ENCODE results near the genes VAT1L and WWOX.

- PRO-cap, 2 experiments, result no peak in any of the 2 experiments
These were observed 5.6 kb upstream of the BCAR1 start for GRCh38 chr16:75256933-75257427.

DNA sequence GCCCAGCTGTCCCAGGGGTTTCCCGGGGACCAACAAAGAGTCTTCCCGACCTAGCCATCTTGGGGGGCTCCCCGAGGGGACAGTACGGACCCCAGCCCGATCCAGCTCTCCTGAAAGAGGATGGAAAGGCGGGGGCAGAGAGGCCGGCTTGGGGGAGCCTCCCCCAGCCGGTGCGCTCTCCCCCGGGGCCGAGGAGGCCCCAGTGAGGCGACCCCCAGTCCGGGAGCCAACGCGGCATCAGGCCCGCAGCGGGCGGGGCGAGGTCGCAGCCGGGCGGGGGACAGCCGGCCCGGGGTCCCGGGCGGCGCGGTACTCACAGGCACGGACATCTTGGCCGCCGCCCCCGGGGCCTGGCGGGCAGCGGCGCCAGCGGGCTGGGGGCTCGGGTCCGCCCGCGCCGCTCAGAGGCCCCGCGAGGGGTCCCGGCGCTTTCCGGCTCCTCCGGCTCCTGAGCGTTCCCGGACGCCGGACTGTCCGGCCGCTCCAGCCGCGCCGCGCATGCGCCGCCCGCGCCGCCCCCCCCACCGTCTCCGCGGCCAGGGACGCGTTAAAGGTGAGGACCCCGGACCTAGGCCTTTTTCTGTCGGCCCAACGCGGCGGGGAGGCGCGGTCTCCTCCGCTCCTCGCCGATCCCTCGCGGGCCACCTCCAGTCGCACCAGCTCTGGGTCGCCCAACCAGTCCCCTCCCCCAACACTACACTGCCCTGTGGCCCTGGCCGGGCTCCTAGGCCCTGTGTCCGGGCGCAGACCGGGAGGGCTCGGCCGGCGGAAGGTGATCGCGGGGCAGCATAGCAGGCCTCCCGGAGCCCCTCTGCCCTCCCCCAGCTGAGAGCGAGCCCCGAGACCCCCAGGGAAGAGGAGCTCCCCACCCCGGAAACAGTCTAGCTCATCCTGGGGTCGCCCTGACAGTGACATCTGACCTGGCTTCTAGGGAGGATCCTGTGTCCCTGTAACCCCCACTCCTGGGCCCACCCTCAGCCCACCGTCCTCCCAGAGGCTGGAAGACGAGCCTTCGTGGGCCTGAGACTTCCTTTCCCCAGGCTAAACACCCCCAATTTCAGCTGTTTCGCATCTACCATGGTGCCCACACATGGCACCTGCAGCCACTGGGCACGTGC is 14.4 kb upstream of the BCAR1 start:
- PRO-cap, 2 experiments, result peak in 2 of 2 experiments; most common plus-strand start position 527 of the sequence (in 1); most common minus-strand start position 472 of the sequence (in 1)

- PRO-cap, 2 experiments, result no peak in any of the 2 experiments
These were observed 65.6 kb upstream of the BCAR1 start for GRCh38 chr16:75316957-75317488.

DNA sequence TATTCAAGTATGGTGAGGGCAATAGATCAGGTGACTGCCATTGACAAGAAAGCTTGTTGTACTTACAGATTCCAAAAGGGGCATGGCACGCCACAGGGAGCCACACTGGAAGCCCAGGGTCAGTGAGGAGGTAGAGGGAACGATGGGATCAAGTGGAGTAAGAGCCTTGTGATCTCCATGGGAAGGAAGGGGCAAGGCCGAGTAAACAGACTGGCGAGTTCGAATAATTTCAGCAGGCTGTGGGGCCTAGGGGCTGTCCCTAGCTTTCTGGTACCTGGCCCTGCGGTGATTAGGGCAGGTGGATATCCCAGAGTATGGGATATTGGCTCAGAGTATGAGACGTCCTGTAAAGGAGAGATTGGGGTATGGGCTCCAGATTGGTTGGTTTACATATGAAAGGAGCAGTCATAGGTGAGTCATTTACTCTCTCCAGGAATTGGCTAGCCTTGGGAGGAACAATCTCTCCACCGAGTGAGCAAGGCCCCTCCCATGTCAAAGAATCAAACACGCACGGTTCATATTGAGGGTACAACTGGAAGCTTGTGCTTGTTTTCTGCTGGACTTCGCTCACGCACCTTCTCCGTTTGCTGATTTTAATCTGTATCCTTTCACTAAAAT is 27.7 kb downstream of the GABARAPL2 start:
- PRO-cap, 2 experiments, result no peak in any of the 2 experiments

- PRO-cap, 2 experiments, result no peak in any of the 2 experiments
These were observed 28.3 kb downstream of the GABARAPL2 start for GRCh38 chr16:75594435-75594918.

DNA sequence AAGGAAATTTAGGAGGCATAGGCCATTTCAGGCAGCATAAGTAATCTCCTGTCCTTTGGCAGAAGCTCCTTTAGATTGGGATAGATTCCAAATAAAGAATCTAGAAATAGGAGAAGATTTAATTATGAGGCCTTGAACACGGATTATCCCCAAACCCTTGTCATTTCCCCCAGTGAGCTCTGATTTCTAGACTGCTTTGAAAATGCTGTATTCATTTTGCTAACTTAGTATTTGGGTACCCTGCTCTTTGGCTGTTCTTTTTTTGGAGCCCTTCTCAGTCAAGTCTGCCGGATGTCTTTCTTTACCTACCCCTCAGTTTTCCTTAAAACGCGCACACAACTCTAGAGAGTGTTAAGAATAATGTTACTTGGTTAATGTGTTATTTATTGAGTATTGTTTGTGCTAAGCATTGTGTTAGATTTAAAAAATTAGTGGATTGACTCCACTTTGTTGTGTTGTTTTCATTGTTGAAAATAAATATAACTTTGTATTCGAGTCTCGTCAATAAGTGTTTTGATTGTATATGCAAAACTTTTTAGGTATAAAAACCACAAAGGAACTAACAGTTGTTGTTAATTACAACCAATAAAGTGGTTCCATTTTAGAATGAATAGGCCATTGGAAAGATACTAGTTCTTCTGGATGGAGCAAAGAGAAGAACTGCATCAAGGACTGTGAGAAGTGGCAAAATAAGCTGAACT is 9.5 kb downstream of the TERF2IP start:
- PRO-cap, 2 experiments, result no peak in any of the 2 experiments

DNA sequence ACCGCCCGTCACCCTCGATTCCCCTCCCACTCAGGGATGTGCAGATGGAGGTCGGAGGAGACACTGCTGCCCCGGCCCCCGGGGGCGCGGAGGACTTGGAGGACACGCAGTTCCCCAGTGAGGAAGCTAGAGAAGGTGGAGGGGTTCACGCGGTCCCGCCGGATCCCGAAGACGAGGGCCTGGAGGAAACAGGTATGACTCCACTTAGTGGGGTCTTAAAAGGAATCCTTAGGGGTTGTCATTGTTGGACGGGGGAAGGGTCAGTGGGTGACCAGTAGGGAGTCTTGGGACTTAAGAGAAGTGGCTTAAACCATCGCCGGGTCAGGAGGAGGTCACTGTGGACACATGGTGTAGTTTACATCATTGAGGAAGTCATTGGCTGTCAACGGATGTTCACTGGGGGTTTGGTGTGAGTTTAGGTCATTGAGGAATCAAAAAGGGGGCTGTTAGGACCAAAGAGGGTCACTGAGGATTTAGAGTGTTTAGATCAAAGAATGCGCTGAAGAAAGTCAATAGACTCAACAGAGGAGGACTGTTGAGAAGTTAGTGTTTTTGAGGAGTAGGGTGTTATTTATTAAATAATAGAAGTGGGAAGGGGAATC is 553 bp downstream of the MON1B start:
- PRO-cap, 2 experiments, result no peak in any of the 2 experiments

GRCh38 chr16:77192437-77192989 is 1.5 kb downstream of the MON1B start:
- PRO-cap, 2 experiments, result no peak in any of the 2 experiments

DNA sequence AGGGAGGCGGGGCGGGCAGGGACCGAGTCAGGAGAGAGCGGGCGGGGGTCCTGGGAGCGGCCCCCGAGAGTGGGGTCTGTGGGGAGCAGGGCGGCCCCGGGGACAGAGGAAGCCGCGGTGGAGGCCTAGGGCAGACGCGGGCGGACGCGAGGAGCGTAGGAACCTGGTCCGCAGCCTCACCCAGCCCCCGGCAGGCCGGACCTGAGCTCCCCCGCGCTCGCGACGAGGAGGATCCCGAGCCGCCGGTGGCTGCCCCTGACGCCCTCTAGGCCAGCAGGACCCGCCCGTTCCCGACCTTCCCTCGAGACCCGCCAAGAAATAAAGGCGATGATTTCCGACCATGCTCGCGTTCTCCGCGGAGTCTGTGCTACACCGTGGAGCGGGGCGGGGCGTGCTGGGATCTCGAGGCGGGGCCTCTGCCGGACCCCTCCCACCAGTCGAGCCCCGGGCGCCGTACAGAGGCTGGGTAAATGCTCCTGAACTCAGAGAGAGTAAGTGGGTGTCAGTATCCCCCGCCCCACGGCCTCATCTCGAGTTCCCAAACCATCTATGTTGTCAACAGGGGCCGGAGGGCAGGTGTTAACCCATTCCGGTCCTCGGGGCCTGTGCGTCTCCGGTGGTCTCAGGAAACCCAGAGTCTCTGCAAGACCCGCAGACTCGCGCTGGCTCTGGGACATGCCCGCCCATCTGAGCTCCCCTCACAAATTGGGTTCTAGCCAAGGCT is 13.6 kb downstream of the SYCE1L start:
- PRO-cap, 2 experiments, result peak in 2 of 2 experiments; most common minus-strand start position 364 of the sequence (in 2)

GRCh38 chr16:77788411-77788758 is at the start of gene VAT1L:
Gene VAT1L (plus strand): TSS chr16:77788564.
- PRO-cap, 2 experiments, result no peak in any of the 2 experiments

DNA sequence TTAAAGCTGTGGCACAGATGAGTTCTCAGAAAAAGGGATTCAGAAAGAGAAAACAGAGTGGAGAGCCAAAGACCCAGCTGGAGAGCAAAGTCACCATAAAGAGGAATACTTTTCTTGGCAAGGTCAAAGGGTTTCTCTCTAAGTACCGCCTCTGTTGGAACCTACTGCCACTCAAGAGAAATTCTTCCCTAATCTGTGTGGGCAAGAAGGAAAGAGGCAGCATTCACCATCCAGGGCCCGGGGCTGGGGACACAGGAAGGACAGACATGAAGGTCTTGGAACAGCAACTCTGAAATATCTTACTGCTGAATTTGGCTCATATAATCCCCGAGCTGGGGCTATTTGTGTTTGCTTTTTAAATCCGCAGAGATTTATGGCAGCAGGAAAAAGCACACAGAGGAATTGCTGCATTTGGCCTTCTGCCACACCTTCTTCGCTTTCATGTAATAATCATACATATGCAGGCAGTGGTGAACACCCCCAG is 82.0 kb downstream of the VAT1L start:
- PRO-cap, 2 experiments, result no peak in any of the 2 experiments

DNA sequence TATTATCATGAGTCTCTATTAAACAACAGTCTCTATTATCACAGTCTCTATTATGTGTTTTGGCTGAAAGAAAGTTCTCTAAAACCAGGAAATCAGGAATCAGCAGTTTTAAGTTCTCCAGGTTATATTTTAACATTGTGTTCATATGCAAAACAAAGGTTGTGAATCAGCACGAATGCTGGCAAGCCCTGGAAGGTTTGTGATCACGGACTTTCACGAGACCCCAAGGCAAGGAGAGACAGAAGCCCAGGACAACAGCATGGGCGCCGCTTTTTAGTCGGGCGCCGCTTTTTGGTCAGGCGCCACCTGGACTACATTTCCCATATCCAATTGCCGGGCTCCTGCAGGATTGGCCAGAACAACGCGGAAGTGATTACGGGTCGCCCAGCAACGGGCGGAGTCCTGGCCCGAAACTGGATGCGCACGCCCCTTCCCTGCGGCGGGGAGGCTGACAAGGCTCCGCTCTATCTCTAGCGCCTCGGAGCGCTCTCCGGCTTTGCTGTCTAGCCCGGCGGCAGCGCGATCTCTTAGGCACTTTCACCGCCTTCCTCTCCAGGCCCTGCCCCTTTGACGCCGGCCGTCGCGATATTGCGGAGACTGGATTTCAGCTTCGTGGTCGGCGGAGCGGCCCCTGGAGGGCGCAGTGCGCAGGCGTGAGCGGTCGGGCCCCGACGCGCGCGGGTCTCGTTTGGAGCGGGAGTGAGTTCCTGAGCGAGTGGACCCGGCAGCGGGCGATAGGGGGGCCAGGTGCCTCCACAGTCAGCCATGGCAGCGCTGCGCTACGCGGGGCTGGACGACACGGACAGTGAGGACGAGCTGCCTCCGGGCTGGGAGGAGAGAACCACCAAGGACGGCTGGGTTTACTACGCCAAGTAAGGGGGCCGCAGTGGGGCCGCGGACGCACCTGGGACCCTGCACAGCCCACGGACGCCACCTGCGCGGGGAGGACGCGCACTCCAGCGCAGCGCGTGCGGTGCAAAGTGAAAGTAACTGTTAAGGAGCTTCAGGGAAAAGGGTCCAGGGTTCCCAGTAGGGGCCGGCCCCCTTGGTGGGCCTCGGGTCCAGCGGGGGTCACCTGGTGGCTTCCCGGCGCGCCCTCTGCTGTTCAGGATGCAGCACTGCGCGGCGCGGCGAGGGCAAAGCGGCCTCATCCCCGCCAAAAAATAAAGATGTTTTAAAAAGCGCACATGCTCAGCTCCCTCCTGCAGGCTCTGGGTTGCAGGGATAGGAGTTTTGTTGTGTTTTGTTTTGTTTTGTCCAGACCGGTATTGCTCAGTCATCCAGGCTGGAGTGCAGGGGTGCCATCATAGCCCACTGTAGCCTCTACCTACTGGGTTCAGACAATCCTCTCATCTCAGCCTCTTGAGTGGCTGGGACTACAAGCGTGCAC is at the start of gene WWOX:
WWOX (plus strand) TSS at position 641 of the 1,390 bp plus-strand sequence.
- PRO-cap, 2 experiments, result peak in 2 of 2 experiments; most common plus-strand start position 643 of the sequence (in 2); most common minus-strand start position 297 of the sequence (in 2)

DNA sequence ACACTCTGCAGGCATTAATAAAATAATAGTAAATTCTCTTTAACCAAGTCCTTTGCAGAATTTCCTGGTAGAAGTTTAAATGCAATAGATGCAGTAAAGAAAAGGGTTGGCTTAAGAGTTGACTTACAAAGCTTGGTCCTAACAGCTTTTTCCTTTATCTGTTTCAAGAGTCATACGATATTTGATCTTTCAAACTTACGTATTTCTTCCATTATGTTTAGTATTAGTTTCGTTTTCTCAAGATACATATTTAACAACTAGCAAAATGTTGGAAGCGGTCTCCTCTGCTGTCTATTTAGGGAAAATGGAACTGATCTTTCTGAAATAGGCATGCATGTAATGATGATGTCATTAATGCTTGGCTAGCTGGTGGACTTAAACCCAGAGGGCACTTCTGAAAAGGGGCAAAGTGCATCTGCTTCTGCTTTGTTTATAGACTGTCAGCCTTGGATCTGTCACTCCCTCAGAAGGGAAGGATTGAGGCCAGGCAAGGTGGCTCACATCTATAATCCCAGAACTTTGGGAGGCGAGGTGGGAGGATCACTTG is 185.3 kb downstream of the WWOX start:
- PRO-cap, 2 experiments, result peak in 1 of 2 experiments; most common minus-strand start position 297 of the sequence (in 1)

DNA sequence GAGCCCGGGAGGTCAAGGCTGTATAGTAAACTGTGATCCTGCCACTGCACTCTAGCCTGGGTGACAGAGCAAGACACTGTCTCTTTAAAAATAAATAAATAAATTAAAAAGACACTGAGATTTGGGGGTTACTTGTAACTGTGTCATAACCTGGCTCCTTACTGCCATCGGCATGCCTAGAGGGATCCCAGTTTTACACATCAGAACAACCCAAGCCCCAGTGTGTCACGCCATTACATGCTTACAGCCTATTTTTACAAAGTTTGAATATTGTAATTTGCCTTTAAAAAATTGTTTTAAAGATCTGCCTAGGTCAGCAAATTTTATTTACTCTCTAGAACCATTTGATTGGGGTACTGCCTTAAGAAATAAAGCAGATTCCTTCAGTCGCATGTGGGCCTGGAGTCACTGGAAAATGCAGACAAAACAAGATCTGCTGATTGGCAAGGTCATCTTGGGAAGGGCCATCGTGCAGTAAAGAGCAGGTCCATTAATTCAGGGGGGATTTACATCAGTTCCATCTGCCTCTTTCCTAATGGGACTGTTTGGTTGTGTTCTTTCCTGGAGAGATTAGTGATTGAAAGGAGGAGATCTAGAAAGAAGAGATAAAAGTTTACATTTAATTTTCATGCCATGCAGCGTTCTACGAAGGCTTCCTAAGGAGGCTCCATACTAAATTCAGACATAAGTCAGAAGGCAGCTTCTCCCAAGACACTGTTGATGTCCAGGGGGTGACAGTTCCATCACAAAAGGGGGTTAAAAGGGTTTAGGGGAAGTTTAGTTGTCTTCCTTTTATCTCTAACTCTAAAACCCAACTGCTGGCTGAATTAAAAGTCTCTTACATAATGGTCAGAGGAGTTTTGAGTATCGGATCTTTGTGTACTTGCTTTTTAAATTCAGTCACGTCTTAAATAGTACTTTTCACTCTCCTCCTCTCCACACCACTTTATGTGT is 567.0 kb downstream of the WWOX start:
- PRO-cap, 2 experiments, result no peak in any of the 2 experiments

DNA sequence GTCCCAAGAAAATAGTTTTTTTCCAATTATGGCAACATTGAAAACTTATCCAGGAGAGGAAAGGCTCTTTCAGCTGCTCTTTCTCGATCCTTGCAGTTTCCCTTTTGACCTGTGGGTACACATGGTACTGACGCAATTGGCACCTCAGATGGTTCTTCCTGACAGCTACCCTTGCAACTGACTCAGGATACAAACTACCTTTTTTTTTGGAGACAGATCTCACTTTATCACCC is 607.1 kb downstream of the WWOX start:
- PRO-cap, 2 experiments, result peak in 1 of 2 experiments; most common minus-strand start position 106 of the sequence (in 1)

DNA sequence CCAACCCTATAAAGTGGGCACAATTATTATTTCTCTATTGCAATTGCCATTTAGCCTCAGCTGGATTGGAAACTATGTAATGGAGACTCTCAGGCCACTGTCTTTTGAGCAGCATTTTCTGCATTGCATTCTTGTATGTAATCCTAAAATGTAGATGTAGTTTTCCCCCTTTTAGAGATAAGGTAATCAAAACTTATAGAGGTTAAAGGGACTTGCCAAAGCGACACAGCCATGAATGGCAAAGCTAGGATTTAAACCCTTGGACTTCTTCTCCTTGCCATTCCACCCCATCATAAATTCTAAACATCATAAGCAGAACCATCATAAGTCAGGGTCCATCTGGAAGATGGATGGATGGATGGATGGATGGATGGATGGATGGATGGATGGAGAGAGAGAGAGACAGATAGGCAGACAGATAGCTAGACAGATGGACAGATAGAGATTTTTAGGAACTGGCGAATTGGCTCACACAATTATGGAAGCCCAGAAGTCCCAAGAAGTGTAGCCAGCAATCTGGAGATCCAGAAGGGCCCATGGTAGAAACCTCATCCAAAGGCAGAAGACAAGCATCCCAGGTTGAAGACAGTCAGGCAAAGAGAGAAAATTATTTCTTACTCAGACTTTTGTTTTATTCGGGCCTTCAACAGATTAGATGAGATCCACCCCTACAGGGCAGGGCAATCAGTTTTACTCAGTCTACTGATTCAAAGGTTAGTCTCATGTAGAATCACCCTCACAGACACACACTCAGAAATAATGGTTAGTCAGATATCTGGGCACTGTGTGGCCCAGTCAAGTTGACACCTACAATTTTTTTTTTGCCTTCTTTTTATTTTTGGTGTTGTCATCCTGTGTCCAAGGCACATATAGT is 729.5 kb downstream of the WWOX start:
- PRO-cap, 2 experiments, result no peak in any of the 2 experiments

- PRO-cap, 2 experiments, result no peak in any of the 2 experiments
These were observed 615.6 kb downstream of the MAF start for GRCh38 chr16:78984858-78985408.

DNA sequence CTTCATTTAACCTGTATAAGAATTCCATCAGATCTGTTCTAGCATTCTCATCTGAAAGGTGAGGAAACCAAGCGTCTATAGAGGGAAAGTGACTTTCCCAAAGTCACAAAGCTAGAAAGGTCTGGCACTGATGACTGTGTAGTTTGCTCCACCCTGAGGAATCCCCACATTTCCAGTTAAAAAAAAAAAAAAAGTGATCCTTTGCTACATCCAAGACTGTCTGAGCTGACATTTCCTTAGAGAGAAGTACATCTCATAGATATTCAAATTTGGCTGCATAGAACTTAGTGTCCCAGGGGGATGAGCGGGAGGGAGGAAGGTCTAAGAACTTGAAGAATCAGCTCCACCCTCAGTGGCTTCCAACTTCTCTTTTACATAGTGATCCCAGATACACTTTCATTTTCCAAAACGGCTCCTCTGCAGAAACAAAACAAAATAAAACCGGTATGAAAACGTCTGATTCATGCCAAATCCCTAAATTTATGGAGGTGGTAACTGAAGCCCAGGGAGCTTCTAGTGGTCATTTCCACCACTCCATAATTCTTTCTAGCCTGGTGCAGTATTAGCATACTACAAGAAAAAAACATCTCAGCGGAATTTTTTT is 29.5 kb downstream of the MAF start:
- PRO-cap, 2 experiments, result no peak in any of the 2 experiments

GRCh38 chr16:79769285-79769628 is 168.7 kb upstream of the MAF start:
- PRO-cap, 2 experiments, result no peak in any of the 2 experiments

DNA sequence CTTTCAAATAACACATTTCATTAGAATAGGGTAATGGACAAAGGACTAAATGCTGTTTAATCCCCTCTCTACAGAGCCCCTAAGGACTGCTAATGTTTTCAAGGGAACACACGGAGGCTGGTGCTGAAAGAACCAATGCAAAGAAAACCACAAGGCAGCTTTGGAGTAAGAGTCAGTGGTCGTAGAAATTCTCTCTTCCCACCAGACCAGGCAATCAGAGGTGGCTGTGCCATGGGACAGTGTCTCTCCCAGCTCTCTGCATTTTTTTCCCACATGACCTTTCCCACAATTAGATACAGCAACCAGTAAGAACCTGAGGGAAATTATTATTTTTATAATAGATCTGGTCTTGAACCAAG is 445.8 kb upstream of the MAF start:
- PRO-cap, 2 experiments, result no peak in any of the 2 experiments

All from Metastatic Liver Carcinoma in the Lung (tissue), 2 donors.